ENCODE measurements around a stretch of chr11.

- RRBS: no CpG with 5 or more reads among the region's 20 CpGs
These were observed 15.1 kb downstream of the ZBTB16 start for GRCh38 chr11:114074499-114075152.

DNA sequence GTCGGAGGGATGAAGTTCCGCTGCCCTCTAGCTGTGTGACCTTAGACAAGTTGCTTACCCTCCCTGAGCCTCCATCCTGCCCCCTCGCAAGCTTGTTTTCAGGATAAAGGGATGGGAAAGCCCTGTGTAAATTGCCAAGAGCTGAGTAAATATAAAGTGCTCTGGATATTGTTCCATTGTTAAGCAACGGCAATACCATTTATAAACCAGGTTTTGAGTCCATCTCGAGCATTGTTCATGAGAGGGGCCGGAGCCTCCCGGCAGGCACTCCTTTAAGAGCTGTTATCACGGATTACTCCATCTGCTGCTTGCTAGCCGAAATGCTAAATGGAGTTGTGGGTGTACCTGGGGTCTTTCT lies 73.0 kb downstream of the ZBTB16 start:
- RRBS: no CpG with 5 or more reads among the region's 9 CpGs

DNA sequence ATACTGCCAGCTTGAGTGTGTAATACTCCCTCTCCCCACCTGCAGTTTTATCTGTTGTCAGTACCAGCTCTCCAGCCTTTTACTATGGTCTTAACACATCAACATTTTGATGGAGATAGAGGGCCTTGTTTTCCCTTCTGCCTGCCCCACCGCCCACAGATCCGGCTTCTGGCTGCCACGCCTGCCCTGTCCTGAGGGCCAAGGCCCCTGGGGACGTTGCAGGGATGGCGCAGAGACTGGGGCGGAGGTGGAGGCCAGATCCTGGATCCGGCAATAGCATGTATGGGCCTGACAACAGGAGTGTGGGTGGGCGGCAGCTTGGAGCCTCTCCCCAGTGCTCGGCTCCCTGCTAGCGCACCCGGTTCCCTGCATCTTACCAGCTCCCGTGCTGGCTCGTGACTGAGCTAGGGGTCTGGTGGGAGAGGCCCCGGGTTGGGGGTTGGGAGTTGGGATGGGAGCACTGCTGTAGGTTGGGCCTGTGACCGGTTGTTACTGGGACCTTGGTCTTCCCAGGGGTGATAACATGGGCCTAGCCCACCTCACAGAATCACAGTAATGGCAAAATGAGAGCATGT lies 95.6 kb downstream of the ZBTB16 start:
- RRBS: 88% methylated on average over 8 of the region's 15 CpGs

DNA sequence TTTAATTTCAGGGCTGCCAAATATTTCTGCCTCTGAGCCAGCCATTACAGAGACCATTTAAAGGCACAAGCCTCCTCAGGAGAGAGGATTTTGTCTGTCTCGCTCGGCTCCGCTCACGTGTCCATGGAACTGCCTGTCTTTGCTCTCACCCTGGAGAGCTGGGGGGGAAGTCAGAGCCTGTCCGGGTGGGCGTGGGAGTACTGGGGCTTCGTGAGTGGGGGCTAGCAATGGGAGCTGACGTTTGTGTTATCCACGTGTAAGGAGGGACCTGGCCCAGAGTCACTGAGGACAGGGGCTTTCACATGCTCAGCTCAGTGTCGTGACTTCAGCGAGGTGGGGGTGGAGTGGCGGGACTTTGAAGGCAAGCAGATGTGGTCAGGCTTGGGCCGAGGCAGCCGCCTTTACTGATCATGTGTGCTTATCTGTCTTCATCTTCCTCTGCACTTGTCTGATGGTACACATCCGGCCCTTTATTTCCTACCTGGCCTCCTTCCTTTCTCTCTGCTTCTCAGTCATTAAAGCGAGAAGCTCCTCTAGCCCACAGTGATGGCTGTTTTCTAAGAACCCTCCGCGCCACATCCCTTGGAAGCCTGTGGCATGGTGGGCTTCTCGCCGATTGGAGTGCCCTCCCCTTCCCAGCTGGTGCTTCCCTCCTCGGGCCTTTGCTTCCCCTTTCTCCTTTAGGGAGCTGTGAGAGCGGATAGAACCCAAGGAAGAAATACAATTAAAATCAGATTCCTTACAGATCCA lies 113.1 kb upstream of the NNMT start:
- RRBS: no CpG with 5 or more reads among the region's 22 CpGs

DNA sequence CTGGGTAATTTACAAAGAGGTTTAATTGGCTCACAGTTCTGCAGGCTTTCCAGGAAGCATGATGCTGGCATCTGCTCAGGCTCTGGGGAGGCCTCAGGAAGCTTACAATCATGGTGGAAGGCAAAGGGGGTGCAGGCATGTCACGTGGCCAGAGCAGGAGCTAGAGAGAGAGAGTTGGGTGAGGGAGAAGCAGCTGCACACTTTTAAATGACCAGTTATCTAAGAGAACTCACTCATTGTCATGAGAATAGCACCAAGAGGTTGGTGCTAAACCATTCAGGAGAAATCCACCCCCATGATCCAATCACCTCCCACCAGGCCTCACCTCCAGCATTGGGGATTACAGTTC lies 105.4 kb upstream of the NNMT start:
- RRBS: no CpG with 5 or more reads among the region's 1 CpG

DNA sequence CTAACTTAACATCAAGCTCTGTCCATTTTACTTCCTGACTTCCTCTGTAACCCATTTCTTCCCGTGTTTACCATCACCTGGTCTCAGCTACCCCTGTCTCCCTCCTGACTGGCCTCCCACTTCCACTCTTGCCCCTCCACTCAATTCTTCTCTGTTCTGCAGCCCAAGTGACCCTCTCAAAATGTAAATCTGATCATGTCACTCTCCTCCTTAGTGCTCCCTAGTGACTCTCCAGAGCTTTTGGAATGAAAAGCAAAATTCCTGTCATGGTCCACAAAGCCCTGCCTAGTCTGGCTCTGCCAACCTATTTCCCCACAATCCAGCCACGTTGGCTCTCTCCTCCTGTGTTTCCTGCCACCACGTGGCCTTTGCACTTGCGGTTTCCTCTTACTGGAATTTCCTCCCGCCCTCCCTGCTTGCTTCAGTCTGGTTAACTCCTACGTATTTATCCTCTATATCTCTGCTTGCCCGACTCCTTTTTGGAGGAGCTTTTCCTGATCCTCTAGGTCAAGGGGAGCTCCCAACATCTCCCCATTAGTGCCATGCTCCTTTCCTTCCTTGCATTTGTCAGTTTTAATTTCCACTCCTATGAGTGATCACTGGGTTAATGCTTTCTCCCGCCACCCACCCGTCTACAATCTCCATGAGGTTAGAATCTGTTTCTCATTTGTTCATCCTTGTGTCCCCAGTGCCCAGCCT lies 11.3 kb downstream of the NNMT start:
- RRBS: no CpG with 5 or more reads among the region's 9 CpGs

DNA sequence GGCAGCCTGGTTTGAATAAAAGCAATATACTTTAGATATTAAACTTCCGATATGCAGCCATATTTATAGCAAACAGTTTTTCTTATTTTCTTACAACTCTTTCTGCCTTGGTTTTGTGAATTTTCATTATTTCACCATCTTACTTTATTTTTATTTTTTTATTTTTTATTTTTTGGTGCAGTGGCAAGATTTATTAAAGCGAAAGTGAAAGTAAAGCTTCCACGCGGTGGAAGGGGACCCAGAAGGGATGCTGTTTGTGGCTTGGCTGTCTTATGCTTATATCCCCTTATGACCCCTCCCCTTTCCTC lies 50.3 kb downstream of the NNMT start:
- RRBS: no CpG with 5 or more reads among the region's 4 CpGs

- RRBS: 92% methylated on average over 3 of the region's 15 CpGs
These were observed 27.1 kb upstream of the NXPE2 start for GRCh38 chr11:114651214-114651705.

GRCh38 chr11:115185383-115186048 lies 318.7 kb downstream of the CADM1 start:
- RRBS: no CpG with 5 or more reads among the region's 10 CpGs

DNA sequence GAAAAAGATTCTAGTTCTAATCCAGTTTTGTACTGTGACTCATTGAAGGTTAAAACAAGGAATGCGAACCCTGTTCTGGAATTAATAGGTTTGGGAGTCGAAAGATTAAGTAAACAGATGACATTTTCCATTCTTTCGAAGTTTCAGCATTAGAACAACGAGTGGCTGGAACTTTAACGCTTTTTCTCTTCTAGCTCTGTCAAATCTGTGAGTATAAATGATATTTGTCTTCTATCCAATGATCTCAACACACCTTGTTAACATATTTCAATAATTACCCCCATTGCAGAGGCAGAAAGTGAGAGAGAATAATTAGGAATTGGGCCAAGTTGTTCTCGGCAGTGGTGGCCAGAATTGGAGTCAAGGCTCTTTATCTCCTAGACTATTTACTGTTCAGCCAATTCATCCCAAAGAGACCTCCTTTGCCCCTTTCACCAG lies 19.3 kb upstream of the CADM1 start:
- RRBS: no CpG with 5 or more reads among the region's 6 CpGs

DNA sequence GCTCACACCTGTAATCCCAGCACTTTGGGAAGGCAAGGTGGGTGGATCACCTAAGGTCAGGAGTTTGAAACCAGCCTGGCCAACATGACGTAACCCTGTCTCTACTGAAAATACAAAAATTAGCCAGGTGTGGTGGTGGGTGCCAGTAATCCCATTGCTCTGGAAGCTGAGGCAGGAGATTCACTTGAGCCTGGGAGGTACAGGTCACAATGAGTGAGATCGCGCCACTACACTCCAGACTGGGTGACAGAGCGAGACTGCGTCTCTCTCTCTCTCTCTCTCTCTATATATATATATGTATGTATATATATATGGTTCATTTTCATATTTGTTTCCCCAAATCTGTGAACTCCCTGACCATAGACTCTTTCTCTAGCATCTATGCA lies 56.4 kb upstream of the CADM1 start:
- RRBS: no CpG with 5 or more reads among the region's 5 CpGs

DNA sequence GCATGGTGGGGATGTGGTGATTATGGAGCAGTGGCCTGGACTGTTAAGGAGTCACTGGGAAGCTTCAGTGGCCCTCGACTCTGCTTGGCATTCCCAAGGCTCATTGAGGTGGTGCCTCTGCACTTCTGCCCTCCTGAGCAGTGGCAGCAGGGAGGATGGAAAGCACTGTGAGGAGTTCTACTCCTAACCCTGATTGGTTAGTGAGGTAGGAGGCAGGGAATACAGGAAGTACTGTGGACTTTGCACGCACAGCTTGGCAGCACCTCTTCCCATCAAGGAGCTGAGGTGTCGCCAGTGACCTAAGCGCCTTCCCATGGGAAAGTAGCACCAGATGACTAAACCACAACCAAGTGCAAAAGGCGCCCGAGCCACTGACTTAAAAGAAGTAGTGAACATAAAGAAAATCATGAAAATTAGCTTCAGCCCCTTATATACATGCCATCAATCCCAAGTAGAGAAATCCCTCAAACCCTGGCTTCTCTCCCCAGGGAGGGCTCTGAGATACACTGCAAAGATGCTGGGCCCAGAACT lies 152.5 kb upstream of the CADM1 start:
- RRBS: no CpG with 5 or more reads among the region's 6 CpGs

GRCh38 chr11:116147719-116148046 lies 625.1 kb downstream of the BUD13 start:
- RRBS: no CpG with 5 or more reads among the region's 4 CpGs

GRCh38 chr11:116339354-116339872 lies 433.4 kb downstream of the BUD13 start:
- RRBS: no CpG with 5 or more reads among the region's 7 CpGs

- RRBS: no CpG with 5 or more reads among the region's 8 CpGs
These were observed 352.0 kb downstream of the BUD13 start for GRCh38 chr11:116420713-116421320.

- RRBS: no CpG with 5 or more reads among the region's 12 CpGs
These were observed 1.7 kb downstream of the APOA5 start for GRCh38 chr11:116790019-116790424.

- RRBS: no CpG with 5 or more reads among the region's 7 CpGs
These were observed 2.3 kb upstream of the APOA4 start for GRCh38 chr11:116825311-116825945.

GRCh38 chr11:116828928-116829421 lies 732 bp upstream of the APOC3 start:
- RRBS: no CpG with 5 or more reads among the region's 11 CpGs

- RRBS: no CpG with 5 or more reads among the region's 2 CpGs
These were observed 36.9 kb upstream of the APOA1 start for GRCh38 chr11:116874237-116874791.

DNA sequence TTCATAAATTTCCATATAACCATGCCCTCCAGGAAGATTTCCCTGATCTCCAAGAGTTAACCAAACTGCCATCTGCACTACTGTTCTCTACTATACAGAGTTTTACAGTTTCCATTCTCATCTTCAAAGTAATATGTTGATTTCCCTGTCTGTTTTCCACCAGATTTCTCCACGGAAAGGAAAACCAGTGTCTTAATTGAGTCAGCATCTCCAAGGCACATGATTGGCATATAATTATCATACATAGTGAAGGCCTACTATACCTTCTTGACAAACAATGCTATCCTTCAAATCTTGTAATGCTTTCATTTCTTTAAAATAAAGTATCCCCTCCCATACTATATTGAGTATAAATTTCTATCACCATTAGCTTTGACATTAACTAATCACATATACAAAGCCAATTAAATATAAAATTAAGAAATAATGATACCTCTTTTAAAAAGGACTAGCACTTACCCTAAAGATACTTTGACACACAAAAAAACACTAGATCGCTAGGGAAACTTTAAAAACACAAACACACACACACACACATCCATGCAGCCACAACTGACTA lies 115.2 kb upstream of the APOA1 start:
- RRBS: no CpG with 5 or more reads among the region's 2 CpGs